Bronchus (tissue), 1 donor: Measurements from ENCODE around the gene FOXO3B.

DNA sequence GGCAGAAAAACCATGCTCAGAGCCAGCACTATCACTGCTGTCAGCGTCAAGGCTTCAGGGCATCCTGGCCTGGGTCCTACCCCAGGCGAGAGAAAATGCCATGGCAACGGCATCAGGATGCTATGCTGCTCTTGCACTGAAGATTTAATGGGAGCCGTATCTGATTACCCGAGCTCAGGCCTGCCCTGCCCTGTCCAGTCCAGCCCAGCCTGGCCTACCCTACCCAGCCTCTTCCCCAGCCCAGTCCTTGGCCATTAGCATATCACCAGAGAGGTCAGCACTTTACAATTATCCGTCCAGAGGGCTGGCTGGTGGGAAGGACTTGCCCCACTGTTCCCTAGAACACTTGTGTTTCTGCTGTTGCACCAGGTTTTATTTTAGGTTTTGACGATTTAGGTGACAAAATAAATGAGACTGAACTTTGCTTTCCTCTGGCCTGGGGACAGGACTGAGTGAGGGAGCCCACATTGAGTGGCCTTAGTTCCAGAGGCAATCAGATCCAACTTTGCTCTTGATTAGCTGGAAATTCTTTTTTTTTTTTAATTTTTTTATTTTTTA is 61.0 kb downstream of the TOM1L2 start:
- PRO-cap = no peak

- PRO-cap = no peak
These were observed 16.9 kb downstream of the TOM1L2 start for GRCh38 chr17:17955256-17955756.

- PRO-cap = no peak
These were observed 756 bp downstream of the ATPAF2 start for GRCh38 chr17:18038051-18038773.

- PRO-cap = no peak
These were observed 6.3 kb downstream of the DRG2 start for GRCh38 chr17:18094015-18094563.

DNA sequence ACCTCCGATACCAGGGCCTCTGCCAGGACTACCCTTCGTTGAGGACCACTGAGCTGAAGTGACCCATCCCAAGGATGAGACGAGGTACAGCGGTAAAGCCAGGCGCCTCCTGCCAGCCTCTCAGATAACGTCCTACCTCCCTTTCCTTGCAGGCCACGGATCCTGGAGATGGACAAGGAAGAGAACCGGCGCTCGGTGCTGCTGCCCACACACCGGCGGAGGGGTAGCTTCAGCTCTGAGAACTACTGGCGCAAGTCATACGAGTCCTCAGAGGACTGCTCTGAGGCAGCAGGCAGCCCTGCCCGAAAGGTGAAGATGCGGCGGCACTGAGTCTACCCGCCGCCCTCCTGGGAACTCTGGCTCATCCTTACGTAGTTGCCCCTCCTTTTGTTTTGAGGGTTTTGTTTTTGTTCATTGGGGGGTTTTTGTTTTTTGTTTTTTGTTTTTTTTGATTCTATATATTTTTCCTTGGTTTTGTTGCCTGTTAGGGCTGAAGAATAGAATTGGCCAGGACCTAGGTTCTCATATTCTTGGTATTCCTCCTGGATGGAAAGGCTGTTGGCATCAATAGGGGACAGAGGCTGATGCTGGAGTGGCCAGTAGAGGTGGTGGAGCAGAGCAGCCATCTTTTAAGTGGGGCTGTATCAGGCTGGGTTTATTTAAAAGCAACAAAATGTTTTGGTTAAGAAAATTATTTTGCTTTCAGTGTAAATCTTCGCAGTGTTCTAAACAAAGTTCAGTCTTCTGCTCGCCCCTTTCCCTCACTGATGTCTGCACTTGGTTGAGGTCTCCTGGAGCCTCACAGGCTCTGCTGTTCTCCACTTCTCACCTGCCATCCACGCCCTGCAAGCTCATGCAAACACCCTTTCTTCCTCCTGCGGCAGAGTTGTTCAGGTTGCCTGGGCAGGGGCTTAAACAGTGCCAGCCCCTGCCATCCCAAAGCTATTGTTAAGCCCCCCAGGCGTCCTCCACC is 17.1 kb upstream of the LLGL1 start:
- PRO-cap = no peak

DNA sequence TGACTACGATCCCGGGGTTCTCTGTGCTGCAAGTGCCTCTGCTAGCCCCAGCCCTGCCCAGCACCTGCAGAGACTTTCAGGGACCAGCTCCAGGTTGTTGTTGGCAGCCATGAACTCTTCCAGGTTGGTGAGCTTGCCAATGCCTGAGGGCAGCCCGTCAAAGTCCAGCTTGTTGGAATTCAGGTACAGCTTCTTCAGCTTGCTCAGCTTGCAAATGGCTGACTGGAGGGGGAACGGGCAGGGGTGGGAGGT is 5.4 kb downstream of the FLII start:
- PRO-cap = no peak

DNA sequence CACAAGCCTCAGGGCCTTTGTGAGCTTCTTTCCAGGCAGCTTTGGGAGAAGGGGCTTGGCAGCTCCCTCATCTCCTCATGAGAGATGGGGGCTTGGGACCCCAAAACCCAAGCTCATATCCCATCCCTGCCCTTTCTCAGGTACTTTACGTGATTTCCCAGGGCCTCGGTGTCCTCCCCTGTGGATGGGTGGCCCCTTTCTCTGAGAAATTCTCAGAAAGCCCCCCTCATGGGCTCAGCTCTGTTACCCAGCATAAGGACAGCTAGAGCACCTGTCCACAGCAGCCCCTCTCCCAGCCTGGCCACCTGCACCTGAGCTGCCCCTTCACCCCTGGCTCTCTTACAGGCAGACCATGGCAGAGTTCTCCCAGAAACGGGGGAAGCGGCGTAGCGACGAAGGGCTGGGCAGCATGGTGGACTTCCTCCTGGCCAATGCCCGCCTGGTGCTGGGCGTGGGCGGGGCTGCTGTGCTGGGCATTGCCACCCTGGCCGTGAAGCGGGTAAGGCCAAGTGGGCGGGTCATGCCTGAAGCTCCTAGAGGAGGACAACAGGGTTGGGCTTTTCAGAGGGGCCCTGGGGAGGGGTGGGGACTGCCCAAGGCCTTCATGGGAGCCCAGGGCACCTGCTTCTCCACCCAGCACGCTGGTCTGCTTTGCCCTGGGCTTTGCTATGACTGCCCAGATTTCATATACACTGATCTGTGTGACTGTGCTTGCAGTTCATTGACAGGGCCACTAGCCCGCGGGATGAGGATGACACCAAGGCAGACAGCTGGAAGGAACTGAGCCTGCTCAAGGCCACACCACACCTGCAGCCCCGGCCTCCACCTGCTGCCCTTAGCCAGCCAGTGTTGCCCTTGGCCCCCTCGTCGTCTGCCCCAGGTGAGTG is 2.1 kb downstream of the MIEF2 start:
- PRO-cap = no peak

DNA sequence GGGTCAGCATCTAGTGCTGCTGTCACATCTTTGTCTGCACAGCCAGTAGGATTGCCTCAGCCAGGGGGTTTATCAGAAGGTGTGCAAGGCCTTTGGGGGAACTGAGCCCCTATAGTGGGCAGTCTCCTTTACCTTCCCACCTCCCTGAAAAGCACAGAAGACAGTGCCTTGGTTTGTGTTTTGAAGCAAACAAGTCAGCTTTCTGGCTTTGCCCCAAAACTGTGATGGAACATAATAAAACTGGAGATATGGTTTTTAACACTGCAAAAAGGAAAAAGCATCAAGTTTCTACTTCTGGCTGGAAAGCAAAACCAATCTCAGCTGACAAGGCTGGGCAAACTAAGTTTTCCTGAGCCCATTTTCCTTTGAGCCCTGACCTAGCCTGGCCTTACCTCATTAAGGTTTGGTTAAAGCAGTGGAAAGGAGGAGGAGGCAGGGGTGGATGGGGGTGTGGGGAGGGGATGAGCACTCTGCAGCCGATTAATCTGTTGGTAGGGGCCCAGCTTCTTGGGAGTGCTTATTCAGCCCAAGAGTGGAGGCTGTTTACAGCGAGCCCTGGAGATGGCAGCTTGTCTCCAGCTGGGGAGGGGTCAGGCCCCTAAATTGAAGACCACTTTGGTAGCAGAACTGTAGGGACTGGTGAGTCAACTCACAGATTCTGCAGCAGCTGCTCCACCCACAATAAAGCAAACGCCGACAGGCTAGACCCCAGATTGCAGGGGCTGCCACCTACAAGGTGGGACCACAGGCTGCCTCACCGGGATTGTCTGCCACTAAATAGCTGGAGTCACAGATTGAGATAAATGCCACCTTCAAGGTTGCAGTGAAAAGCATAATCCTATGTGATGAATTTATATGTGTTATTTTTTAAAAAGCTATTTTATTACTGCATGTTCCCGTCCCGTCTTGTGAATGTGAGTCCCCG is 12.0 kb downstream of the SMCR8 start:
- PRO-cap = no peak

GRCh38 chr17:18682011-18682814 is at the start of gene FOXO3B:
Gene FOXO3B (minus strand): TSS chr17:18682314.
- PRO-cap = no peak

DNA sequence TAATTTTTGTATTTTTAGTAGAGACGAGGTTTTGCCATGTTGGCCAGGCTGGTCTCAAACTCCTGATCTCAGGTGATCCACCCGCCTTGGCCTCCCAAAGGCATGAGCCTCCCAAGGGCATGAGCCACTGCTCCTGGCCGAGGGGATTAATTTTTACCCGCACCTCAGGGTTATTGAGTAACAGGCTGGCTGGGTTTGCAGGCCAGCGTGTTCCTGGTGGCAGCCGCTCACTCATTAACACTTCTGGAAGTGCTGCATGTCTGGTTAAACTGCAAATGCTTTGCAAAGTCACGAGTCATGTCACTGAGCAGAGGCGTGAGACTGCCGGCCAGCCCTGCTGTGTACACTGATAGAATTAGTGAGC is 1.1 kb upstream of the SLC5A10 start:
- PRO-cap = no peak

GRCh38 chr17:19002966-19003646 is 1.5 kb downstream of the FAM83G start:
- PRO-cap = no peak

DNA sequence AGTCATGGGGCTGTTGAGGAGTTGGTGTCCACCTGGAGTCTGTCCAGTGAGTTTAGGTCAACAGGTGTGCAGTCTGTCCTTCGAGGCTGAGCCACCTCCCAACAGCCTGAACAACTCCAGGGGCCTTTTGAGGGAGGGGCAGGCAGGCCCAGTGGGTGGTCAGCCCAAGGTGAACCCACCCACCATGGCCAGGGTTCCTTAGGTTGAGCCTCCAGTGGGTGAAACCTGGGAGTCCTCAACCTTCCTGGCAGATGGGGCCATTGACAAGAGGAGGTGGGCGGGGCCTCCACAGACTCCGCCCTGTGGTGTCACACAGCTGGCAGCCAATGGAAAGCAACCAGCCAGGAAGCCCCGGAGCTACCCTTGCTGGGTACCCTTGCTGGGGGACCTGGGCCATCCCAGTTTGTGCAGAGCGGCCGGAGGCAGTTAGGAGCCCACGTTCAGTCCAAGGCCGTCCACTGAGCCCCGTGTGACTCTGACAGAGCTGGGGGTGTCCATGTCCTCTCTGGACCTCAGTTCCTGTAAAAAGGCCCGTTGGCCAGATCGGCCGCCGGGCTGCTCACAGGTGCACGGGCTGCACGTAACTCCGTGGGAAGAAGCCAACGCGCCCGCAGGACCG is 16.9 kb upstream of the FAM83G start:
- PRO-cap = no peak

DNA sequence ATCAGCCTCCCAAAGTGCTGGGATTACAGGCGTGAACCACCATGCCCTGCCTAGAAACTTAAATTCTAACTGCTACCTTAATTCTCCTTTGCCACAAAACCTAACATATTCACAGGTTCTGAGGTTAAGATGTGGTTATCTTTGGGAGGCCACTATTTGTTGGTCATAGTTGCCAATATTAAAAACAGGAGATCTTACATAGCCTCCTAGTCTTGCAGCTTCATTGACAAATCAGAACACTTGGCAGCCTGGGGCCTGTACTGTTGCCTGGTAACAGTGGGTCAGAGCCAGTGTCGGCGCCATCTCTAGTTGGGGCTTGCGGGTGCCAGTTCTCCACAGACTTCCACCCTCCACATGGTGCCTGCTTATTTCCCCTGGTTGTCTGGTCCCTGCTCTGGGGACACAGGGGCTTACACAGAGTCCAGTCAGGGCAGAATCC is 13.2 kb downstream of the EPN2 start:
- PRO-cap = no peak

DNA sequence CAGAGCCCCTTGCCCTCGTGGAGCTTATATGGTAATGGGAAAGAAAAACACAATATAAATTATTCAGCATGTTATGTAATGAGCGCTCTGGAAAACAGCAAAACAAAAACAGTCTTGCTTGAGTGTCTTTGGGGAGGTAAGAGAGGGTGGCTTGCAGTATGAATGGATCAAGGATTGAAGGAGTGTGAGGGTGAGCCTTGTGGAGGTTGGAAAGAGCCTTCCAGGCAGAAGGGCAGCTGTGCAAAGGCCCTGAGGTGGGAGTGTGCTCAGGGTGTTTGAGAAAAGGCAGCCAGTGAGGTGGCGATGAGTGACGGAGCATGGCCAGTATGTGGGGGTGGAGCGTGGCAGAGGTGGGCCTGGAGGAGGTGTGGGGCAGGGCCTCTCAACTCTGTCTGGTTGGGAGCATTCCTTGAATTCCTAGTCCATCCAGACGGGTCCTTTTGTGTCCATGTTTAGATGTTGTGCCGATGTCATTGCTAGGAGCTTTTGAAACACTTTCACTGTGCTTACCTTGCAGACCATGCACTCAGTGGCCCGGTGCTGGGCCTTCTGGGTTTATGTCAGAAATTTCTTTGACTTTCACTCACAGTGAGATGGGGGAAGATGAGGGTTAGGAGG is 51.3 kb downstream of the EPN2 start:
- PRO-cap = no peak

GRCh38 chr17:19316850-19317061 is 45.8 kb downstream of the B9D1 start:
- PRO-cap = no peak

GRCh38 chr17:19344975-19345659 is 17.4 kb downstream of the B9D1 start:
- PRO-cap = no peak

- PRO-cap = no peak
These were observed 597 bp downstream of the MFAP4 start for GRCh38 chr17:19386128-19387058.

GRCh38 chr17:19397672-19397871 is 10.6 kb upstream of the MFAP4 start:
- PRO-cap = no peak

DNA sequence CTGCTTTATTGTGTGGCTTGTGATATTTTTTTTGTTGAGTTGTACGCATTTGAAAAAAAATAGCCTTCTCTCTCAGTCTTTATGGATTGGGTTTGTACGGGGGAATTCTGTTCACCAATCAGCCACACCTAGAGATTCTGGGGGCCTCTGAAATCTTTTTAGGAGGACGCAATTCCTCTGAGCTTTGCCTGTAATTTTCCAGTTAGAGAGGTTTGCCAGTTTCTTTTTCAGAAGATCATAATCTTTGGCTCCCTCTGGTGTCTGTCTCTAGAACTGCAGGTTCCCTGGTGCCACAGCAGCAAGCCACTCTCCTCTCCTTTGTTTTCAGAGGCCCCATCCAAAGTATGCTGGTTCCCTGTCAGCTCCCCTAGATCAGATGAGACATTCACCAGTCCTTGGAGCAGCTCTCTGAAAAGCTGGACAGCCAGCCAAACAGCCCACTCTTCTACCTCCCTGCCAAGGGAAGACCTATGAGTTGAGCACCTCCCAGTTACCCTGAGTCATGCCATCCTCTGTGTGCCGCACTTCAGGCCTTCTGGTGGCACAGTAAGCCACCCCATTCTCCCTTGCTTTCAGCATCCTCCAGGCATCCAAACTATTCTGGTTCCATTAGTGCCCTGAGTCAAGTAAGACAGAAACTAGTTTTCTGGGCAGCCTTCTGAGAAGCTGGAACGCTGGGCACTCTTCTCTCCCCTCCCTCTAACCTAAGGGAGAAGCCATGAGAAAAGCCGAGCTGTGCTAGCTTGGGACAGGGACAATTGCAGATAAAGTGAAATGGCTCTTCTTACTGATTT is 36.2 kb downstream of the RNF112 start:
- PRO-cap = no peak

GRCh38 chr17:19448370-19449477 is 37.7 kb downstream of the RNF112 start:
- PRO-cap = no peak